ENCODE measurements around a stretch of chr3.

- CAGE, long polyA plus RNA, result no peak
- RRBS, result no CpG with 5 or more reads among the region's 58 CpGs
Measured at GRCh38 chr3:11581-12085, 184.9 kb upstream of the CHL1 start.

GRCh38 chr3:197113-198191 lies 889 bp downstream of the CHL1 start:
- CAGE, long polyA plus RNA, result no peak
- RRBS, result 7% methylated on average over 22 of the region's 85 CpGs

- CAGE, long polyA plus RNA, result no peak
- RRBS, result 7% methylated on average over 24 of the region's 42 CpGs
Measured at GRCh38 chr3:198192-198555, 1.6 kb downstream of the CHL1 start.

GRCh38 chr3:264562-265073 lies 68.1 kb downstream of the CHL1 start:
- CAGE, long polyA plus RNA, result no peak
- RRBS, result no CpG with 5 or more reads among the region's 6 CpGs

DNA sequence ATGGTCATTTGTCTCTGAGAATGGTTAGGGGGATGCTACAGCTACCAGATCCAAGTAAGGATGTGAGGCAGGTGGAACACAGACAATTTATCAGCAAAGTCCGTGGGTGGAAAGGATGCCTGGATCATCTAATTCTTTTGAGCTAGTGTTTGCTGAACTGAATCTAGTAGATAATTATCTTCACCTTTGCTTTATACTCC lies 369.4 kb downstream of the CHL1 start:
- CAGE, long polyA plus RNA, result no peak
- RRBS, result no CpG with 5 or more reads among the region's 1 CpG

DNA sequence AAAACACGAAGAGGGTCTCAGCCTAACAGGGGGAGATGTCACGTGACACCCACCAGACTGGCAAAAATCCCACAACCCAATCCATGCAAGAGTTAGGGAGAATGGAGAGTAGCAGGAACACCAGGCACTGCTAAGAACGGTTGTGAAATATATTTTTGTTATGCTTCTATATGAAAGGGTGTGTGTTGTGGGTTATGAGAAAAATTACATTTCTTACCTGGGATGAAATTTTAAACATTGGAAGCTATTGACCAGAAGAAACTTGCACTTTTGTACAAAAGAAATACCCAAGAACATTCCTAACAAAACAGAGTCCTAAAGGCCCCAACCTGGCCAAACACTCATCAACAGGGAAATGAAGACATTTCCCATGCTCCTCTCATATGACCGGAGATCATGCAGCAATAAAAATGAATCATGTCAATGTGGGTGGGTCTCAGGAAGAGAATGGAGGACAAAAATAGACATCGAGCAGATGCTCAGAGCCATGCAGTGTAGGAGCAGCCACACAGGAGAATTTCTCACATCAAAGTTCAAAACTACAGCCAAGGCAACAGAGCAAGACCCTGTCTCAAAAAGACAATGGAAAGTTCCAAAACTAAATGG lies 236.6 kb upstream of the CNTN6 start:
- CAGE, long polyA plus RNA, result no peak
- RRBS, result no CpG with 5 or more reads among the region's 5 CpGs

GRCh38 chr3:1885262-1885682 lies 213.4 kb upstream of the CNTN4 start:
- CAGE, long polyA plus RNA, result no peak

DNA sequence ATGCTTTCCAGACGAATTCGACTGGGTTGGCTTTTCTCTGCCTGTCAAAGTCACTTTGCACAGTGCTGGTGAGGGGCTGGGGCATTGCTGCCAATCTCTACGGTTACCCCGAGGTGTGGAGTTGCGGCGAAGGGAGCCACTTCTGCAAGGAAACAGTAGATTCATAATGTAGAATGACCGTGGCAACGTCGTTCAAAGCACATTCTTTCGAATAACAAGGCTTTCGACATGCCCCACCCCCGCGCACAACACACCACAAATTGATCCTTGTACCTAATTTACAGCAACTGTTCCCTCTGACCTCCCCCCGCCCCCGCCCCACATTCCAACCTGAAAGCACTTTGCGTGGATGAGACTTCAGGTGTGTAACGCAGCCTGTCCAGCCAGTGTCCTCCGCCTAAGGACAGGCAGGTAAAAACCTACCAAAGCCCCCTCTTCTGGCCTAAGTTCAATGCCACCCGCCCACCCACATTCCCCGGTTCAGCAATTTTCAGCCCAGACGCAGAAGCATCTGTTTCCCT lies 789 bp upstream of the CNTN4 start:
- CAGE, long polyA plus RNA, result no peak
- RRBS, result 4% methylated on average over 2 of the region's 21 CpGs

GRCh38 chr3:2152958-2153491 lies 54.4 kb downstream of the CNTN4 start:
- CAGE, long polyA plus RNA, result no peak
- RRBS, result no CpG with 5 or more reads among the region's 2 CpGs

GRCh38 chr3:3162701-3162866 lies 16.9 kb downstream of the CRBN start:
- CAGE, long polyA plus RNA, result no peak
- RRBS, result no CpG with 5 or more reads among the region's 2 CpGs

DNA sequence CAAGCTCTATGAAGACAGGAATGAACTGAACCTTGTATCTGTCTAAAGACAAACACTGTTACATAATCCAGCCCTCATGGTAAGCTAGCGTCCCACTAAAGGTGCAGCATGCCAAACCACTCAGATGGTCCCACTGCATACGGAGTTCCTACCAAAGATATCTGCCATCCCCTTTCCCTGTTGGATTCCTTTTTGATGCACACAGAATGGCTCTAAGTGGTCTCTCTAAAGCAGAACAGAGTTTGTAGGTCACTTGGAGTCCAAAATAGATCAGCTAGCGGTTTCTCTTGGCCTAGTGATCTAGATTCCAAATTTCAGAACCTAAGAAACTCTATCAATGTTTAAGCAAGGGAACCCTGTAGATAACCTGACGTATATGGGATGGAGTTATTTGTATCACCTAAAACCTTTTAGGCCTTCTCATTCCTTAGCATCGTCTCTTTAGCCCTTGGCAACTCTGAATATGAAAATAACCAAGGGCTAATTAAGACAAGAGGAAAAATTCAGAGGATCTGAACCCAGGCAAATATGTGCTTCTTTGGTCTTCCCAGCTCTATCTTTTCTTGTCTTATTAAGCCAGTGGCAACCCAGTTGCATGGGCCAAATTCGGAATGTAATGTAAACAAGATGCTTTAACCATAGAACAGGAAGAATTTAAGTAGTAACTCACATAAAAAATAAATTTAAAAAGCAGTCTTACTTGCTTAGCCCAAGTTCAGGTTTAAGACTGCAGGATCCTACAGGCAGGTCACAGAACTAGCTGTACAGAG lies 16.4 kb downstream of the CRBN start:
- CAGE, long polyA plus RNA, result no peak
- RRBS, result no CpG with 5 or more reads among the region's 6 CpGs

DNA sequence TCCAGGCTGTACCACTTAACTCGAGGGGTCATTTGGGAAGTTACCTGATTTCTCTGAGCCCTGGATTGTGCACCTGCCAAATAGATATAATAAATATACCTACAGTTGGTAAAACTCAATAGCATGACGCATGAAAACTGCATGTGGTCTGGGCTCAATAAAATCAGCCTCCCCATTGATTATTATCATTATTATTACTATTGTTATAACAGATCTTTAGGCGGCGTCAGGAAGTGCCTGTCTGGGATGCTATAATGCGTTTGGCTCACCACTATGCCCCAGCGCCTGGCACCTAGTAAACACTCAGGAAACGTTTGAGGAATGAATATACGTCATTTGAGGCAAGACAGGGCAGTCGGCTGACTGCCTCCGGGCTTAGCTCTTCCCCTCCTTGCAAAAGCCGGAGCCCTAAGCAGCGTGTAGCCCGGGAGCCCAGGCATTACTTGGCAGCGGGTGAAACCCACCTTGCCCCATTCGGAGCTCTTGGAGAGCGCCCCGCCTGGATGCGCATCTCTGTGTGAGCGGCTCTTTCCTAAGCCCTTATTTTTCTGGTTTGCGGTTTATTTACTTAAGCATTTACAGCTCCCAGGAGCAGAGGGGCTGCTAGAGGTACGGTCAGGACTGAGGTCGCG lies 1.0 kb upstream of the ITPR1 start:
- CAGE, long polyA plus RNA, result no peak
- RRBS, result no CpG with 5 or more reads among the region's 23 CpGs

GRCh38 chr3:4493970-4494302 lies 788 bp downstream of the ITPR1 start:
- CAGE, long polyA plus RNA, result no peak
- RRBS, result 1% methylated on average over 7 of the region's 18 CpGs

GRCh38 chr3:4504108-4505502 lies 11.5 kb downstream of the ITPR1 start:
- CAGE, long polyA plus RNA, result no peak
- RRBS, result no CpG with 5 or more reads among the region's 23 CpGs

DNA sequence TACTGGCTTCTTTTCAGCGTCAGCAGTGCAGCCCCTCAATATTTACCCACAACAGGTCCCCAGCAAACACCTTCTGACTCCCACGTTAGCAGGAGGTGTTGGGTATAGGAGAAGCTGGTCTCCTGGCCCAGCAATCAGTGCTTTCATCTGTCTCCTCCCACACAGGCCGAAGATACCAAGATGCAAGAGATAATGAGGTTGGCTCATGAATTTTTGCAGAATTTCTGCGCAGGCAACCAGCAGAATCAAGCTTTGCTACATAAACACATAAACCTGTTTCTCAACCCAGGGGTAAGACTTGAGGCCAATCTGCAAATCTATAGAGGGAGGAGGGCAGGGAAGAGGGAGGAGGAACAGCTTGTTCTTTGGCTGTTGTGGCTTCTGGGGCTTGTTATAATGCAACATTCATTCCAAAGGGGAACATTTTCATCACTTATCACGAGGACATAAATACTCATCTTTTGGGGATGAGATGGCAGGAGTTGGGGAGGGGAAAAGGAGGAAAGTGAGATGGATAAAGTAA lies 195.2 kb downstream of the ITPR1 start:
- CAGE, long polyA plus RNA, result no peak
- RRBS, result no CpG with 5 or more reads among the region's 5 CpGs

DNA sequence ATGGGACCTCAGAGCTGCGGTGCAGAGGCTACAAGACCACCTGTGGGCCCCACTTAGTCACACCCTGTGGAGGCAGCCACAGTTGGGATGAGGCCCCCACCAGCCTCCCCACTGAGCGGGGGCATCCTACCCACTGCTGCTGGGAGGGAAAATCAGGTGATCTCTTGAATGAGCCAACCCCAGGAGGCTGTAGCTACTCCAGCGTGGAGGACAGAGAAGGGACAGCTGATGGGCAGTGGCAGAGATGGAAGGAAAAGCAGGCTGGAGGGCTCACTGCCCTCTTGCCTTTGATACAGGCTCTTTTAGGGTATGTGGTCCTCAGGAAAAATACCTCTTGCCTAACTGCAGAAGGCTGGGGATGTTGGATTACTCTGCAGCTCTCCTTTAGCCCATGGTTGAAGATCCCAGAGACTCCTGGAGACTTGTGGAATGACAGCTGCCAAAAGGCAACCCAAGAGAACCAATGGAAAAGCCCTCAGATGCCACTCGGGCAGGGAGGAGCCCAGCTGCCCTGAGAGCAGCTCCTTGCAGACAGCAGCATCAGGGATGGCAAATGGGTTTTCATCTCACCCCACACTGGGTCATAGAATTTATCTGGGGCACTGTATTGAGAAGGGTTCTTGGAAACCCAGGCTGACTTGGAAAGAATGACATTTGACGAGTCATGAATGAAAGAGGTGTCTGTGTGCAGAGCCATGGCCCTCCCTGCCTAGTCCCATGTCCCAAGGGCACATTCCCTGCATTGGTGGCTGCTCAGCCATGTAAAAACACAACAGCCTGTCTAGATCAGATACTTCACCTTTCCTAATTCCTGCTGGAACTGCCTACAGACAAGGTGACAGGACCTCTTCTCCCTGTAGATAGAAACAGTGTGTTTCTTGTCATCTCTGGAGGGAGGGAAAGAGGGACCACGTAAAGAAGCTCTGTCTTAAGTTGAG lies 158.1 kb upstream of the BHLHE40 start:
- CAGE, long polyA plus RNA, result no peak
- RRBS, result no CpG with 5 or more reads among the region's 6 CpGs

DNA sequence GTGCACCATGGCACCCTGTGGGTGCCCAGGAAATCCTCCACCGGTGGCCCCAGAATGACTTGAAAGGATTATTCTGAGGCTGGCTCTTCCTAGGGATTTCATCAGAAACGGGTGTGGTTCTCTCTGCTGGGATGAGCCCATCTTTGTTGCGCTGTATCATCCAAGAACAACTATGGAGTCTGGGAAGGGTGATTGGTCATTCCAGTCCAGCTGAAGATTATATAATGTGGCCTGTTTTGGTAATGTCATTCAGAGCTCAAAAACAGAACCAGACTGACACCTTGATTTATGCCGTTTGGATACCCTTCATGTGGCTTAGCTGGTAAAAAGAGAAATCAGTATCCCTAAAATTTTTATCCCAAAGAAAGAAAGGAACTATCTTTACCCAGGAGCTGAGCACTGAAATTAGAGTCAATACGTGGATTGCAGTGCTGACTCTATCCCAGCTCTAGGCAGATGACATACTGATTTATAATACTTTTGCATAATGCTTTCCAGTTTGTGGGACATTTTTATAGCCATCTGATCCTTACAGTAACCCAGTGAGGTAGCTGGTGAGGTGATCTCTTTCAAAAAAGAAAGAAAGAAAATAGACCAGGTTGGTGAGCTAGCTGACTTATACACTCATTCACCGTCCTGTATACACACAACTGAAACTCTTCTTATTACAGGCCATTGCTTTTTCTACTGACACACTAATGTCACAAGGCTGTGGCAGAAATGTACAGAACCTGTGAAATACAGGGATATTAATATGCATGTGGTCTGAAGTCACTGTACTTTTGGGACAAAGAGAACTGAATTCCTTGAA lies 150.4 kb upstream of the BHLHE40 start:
- CAGE, long polyA plus RNA, result no peak
- RRBS, result no CpG with 5 or more reads among the region's 6 CpGs

DNA sequence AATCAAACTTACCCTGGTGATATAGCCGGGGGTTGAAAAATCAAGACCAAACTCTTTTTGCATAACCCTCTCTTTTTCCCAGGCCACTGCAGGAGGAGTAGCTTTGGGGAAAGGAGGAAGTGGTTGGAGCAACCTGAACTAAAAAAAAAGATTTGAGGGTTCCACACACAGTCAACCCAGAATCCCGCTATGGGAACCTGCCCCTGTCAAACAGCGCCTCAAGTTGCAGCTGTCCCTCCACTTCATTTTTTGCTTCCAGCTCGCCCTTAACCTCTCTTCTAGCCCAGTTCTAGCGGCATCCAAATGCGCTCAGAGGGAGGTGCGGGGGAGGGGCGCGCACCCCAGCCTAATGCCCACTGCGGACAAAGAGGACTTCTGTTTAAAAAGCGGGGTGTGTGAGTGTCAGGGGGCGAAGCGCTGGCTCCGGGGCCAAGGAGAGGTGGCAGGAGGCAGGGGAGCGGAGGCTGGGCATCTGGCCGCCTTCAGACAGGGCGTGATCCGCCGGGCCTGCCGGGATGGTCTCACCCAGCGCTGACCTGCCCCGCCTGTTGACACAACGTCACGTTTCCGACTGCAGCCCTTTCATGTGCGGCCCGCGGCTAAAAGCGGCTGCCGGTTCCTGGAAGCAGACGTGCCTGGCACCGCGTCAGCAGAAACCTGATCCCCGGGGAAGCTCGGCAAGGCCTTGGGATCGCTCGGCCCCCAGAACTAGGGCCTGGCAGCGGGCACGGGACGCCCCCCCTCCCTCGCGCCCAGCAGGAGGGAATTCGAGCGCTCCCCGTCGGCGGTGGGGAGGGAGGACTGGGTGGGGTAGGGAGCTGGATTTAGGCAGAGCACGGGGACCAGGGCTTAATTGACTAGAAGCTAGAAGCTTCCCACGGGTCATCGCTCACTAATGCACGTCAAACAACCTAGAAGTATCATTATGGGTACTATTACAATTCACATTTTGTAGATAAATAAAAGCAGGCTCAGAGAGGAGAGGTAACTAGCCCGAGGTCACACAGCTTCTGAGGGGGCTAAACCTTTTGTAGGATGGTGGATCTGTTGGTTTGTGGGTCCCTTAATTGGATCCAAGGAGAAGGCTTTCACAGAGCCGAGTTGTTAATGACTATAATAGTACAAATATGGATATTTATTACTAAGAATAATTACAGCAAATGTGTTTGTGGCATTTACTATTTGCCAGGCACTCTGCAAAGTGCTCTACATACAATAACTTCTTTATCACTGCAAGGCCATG lies 7.6 kb downstream of the BHLHE40 start:
- CAGE, long polyA plus RNA, result no peak
- RRBS, result 2% methylated on average over 18 of the region's 53 CpGs

- CAGE, long polyA plus RNA, result no peak
- RRBS, result 82% methylated on average over 2 of the region's 19 CpGs
Measured at GRCh38 chr3:5011312-5012330, 32.4 kb downstream of the BHLHE40 start.

DNA sequence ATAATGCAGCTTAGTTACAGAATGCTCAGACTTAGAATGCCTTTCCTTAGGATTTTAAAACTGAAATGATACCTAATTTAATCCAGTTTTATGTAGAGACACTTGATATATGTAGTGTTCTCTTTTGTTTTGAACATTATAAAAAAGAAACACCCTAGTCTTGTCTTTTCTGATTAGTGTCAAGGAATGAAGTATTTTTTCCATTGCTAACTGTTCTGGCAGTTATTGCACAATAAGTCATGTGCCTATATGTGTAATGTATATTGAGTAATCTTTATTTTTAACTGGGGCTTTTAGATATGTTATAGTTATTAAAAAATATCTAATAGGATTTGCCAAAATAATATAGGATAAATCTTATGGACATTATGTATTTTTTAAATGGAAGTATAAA lies 4.5 kb downstream of the ARL8B start:
- CAGE, long polyA plus RNA, result no peak